Suprapubic skin (tissue), 4 donors: Measurements from ENCODE around the genes DHRS12, TMEM272, ALG11, SUGT1, OLFM4 and PRR20A.

- PRO-cap, result no peak
- RAMPAGE, long total RNA, 4 experiments, result start-site peak on the plus strand in 1 of 4 experiments, at chr13:51772721-51772801 at its widest, 6 reads per replicate
These were observed 31.3 kb downstream of the DHRS12 start for GRCh38 chr13:51772604-51773190.

GRCh38 chr13:51781992-51782809 lies 21.8 kb downstream of the DHRS12 start:
- PRO-cap, result no peak
- RAMPAGE, long total RNA, 4 experiments, result no peak in any of the 4 experiments

GRCh38 chr13:51793693-51794538 lies 10.0 kb downstream of the DHRS12 start:
- PRO-cap, result no peak
- RAMPAGE, long total RNA, 4 experiments, result no peak in any of the 4 experiments

GRCh38 chr13:51803287-51804410 lies at the start of gene DHRS12:
Gene DHRS12 (minus strand): TSS chr13:51804163.
- PRO-cap, result bidirectional peak, plus-strand start at chr13:51803561, minus-strand start at chr13:51803563; bidirectional peak, plus-strand start at chr13:51803852, minus-strand start at chr13:51803703; bidirectional peak, plus-strand start at chr13:51804347, minus-strand start at chr13:51804163
- RAMPAGE, long total RNA, 4 experiments, result start-site peak on the minus strand in 4 of 4 experiments, at chr13:51803679-51804164 at its widest, 9 to 177 reads per replicate

DNA sequence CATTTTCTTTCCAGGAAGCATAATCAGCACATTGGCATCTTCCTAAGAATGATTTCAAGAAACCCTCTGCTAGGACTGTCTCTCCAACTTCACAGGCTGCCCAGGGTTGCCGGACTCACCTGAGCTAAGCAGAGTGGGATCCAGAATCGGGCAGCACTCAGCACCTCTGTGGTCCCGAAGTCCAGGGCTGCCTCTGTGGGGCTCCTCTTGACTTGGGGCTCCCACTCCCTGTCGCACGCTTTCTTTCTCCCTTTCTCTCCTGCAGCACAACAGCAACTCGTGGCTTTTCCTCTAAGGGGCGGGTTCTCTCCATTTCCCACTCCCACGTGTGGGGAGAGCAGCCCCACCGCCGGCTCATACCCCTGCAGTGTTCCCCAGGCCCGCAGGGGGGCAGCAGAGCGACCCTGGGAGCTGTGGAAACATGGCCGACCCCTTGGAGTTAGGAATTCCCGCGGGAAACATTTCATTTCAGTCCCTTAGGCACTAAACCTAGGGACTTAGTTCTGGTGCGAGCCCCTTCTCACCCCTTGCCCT lies at the start of gene TMEM272:
TMEM272 (minus strand) TSS at position 281 of the 534 bp plus-strand sequence.
- PRO-cap, result no peak
- RAMPAGE, long total RNA, 4 experiments, result no peak in any of the 4 experiments

DNA sequence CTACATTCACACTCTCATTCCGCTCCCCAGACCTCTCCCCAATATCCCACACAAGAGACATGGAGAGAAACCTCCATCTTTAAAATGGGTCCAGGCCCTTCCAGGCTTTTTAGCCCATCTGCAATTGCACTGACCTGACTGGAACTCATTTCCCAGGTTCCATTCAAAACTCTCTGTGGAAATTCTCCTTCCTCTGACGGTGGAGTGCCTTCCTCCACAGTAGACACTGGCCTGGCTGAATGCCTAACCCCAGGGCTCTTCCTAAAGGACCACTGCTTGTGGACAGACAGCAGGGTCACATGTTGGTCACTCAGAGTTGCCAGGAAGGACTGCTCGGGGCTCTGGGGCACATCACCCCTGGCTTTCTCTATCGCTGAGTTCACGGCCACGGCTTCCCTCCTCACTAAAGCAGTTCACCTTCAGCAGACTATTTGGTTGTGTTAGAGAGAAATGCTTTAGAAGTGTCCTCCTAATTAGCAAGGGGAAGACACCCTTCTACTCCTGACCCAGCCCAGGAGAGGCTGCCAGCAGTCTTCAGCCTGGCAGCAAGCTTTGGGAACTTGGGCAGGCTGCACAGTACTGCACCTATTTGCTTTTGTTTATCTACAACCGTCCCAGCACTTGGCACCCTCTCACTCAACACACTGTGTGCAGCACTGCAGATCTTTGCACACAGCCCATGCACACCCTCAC lies 15.9 kb downstream of the ATP7B start:
- PRO-cap, result no peak
- RAMPAGE, long total RNA, 4 experiments, result no peak in any of the 4 experiments

DNA sequence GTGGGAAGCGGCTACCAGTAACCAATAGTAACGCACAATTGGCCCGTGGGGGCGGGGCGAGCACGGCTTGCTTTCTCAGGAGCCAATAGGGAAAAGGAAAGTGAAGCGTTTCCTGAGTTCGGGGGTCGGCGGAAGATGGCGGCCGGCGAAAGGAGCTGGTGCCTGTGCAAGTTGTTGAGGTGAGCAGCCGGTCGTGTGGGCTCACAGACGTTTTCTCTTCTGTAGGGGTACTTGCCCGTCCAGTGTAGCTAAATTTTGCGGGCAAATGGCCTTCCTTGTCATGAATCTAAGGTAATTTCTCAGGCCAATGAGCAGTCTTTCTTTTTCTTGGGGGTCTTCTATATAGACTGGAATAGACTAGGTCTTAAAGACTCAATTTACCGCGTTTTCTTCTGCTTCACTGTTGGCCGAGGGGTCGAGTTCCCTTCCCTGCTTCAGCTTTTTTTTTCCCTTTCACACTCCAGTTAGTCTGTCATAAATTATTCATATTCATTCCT lies at the start of gene ALG11:
ALG11 (plus strand) TSS at position 115 of the 497 bp plus-strand sequence.
- PRO-cap, result unidirectional peak, plus-strand start at position 115 of the sequence
- RAMPAGE, long total RNA, 4 experiments, result start-site peak on the plus strand in 2 of 4 experiments, centred at positions 125 to 135 of the sequence, 24 to 28 reads per replicate

GRCh38 chr13:52029413-52030043 lies 5.0 kb downstream of the UTP14C start:
- PRO-cap, result no peak
- RAMPAGE, long total RNA, 4 experiments, result no peak in any of the 4 experiments

GRCh38 chr13:52158688-52159112 lies 697 bp downstream of the NEK3 start:
- PRO-cap, result unidirectional peak, plus-strand start at chr13:52159016
- RAMPAGE, long total RNA, 4 experiments, result no peak in any of the 4 experiments

GRCh38 chr13:52235991-52236477 lies 76.6 kb upstream of the NEK3 start:
- PRO-cap, result no peak
- RAMPAGE, long total RNA, 4 experiments, result no peak in any of the 4 experiments

DNA sequence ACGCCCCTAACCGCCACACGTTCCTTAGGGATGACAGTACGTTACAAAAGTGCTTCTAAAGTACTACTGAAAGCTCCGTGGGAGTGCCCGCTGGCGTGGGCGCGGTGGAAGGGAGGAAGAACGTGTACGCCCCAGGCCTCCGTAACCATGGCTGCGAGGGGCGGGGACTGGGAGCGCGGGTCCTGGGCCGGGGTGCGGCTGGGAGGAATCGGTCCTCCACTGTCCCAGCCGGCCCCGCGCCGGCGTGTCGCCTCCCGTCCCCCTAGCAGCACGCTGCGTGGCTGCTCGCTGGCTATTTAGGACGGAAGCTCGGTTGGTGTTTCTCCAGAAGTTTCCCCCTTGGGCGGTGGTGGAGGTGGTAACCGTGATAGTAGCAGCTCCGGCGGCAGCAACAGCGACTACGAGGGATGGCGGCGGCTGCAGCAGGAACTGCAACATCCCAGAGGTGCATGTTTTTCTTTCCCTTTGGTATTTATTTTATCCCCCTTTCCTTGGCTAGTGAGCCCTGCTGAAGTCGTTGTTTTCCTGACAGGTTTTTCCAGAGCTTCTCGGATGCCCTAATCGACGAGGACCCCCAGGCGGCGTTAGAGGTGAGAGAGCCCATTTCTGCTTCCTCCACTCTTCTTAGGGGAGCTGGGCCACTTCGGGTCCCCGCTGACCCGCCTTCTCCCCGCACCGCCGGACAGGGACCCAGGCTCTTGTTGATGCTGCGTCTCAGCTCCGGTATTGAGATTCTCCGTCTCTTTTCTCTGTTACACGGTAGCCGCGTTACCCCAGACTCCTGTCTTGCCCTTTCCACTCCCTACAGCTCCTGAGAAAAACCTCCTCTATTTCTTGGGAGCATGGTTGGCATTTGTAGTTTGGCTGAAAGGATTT lies at the start of gene SUGT1:
SUGT1 (plus strand) TSS at position 323 of the 876 bp plus-strand sequence.
- PRO-cap, result bidirectional peak, plus-strand start at position 397 of the sequence, minus-strand start at position 168 of the sequence
- RAMPAGE, long total RNA, 4 experiments, result start-site peak on the plus strand in 4 of 4 experiments, centred at positions 214 to 394 of the sequence, 18 to 672 reads per replicate

GRCh38 chr13:53028419-53029250 lies at the start of gene OLFM4:
Gene OLFM4 (plus strand): TSS chr13:53028813.
- PRO-cap, result no peak
- RAMPAGE, long total RNA, 4 experiments, result no peak in any of the 4 experiments

GRCh38 chr13:57140634-57141135 lies at the start of gene PRR20A:
Gene PRR20A (plus strand): TSS chr13:57140918.
- PRO-cap, result no peak
- RAMPAGE, long total RNA, 4 experiments, result no peak in any of the 4 experiments

- PRO-cap, result no peak
- RAMPAGE, long total RNA, 4 experiments, result no peak in any of the 4 experiments
These were observed 31.2 kb upstream of the PCDH17 start for GRCh38 chr13:57600429-57600628.

- PRO-cap, result no peak
- RAMPAGE, long total RNA, 4 experiments, result no peak in any of the 4 experiments
These were observed 687.1 kb downstream of the PCDH17 start for GRCh38 chr13:58318558-58319201.

GRCh38 chr13:59342330-59342611 lies 821.5 kb downstream of the DIAPH3 start:
- PRO-cap, result no peak
- RAMPAGE, long total RNA, 4 experiments, result no peak in any of the 4 experiments

DNA sequence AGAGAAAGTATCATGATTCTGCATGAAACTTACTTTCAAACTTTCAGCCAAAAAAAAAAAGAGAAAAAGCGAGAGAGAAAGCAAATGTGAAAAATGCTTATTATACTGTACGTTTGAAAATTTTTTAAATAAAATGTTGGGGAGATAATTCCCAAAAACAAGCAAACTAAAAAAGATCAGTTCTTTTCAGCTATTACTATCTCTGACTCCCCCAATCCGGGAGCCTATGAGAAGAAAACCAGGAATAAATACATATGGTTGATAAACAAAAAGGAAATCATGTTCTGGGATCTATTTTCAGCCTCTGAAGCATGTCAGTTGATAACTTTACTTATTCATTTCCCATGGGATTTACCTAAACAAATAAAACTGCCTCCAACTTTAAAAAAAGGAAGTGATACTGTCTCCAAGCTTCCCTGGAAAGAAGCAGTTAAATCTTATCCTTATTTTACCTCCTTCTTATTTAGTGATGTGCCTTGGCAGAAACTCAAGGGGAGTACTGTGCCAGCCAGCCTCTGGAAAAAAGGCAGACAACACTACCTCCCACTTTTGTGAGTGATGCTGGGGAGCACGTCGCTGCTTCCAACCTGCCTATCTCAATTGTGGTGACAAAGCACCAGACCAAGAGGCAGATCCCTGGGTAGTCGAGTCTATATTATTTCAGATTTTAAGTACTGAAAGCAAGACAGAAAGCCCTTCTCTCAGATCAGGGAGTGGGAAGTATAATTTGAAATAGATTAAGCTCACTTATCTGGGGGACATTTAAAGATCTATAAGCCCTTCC lies 765.7 kb downstream of the DIAPH3 start:
- PRO-cap, result no peak
- RAMPAGE, long total RNA, 4 experiments, result no peak in any of the 4 experiments

DNA sequence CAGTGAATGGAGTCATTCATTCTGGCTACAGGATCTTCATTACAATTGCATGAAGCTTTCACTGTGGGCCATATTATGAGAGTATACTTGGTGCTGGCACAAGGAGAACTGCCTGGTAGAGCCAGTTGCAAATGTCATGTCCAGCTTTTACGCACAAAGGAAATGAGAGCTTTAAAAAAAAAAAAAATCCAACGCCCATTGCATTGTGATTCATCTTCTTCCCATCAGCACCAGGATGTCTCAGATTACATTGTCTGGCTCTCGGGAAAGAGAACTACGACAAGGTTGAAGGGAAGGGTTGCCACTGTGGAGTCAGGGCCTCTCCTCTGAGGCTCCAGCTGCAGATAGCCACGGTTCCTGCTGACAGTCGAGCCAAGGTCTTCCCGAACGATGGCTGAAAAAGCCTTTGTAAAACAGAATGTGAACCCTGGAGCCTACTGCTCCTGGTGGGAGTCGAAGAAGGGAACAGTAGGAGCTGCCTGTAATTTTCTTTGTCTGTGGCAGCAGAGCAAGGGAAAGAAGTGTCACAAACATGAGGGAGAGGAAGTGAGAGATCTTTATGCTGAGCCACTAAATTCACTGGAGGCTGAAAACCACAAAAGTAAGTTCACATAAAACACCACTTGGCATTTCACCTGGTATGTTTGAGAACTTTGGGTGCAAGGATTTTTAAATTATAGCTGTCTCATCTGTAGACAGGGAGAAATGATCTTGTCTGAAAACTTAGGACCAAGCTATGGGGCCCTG lies 704.7 kb downstream of the DIAPH3 start:
- PRO-cap, result no peak
- RAMPAGE, long total RNA, 4 experiments, result no peak in any of the 4 experiments

DNA sequence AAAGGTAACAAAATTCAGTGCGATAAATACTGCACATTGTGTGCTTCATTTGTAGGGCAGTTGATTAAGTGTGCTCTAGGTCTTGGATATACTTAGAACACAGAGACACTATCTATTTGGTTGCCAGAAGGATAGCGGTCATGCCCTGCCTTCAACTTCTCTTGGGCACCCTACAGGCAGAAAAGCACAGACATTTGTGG lies 605.8 kb downstream of the PCDH9 start:
- PRO-cap, result no peak
- RAMPAGE, long total RNA, 4 experiments, result no peak in any of the 4 experiments

- PRO-cap, result no peak
- RAMPAGE, long total RNA, 4 experiments, result no peak in any of the 4 experiments
These were observed 236.0 kb downstream of the PCDH9 start for GRCh38 chr13:66993983-66994680.